Retinal pigment epithelial cell (primary cell): ENCODE results near the gene BIK.

GRCh38 chr22:42892345-42893430, 35.6 kb upstream of the ARFGAP3 start:
- RRBS, result no CpG with 5 or more reads among the region's 19 CpGs

DNA sequence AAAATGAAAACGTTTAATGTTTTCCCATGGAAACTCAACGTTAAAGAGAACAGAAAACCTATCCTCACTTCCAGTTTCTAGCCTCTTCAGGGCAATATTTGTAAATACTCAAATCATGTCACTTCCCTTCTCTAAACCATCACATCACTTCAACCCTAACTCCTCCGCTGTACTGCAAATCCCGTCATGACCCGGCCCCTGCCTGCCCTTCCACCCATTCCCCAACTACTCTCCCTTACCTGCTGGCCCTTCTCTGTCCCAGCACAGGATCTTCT, 74.8 kb upstream of the ARFGAP3 start:
- RRBS, result no CpG with 5 or more reads among the region's 5 CpGs

GRCh38 chr22:43014007-43015022, 634 bp downstream of the PACSIN2 start:
- RRBS, result 1% methylated on average over 7 of the region's 76 CpGs

GRCh38 chr22:43110427-43111015, at the start of gene BIK:
TSS of gene BIK (plus strand) at chr22:43110750.
- RRBS, result under 1% methylated on average over 25 of the region's 62 CpGs

DNA sequence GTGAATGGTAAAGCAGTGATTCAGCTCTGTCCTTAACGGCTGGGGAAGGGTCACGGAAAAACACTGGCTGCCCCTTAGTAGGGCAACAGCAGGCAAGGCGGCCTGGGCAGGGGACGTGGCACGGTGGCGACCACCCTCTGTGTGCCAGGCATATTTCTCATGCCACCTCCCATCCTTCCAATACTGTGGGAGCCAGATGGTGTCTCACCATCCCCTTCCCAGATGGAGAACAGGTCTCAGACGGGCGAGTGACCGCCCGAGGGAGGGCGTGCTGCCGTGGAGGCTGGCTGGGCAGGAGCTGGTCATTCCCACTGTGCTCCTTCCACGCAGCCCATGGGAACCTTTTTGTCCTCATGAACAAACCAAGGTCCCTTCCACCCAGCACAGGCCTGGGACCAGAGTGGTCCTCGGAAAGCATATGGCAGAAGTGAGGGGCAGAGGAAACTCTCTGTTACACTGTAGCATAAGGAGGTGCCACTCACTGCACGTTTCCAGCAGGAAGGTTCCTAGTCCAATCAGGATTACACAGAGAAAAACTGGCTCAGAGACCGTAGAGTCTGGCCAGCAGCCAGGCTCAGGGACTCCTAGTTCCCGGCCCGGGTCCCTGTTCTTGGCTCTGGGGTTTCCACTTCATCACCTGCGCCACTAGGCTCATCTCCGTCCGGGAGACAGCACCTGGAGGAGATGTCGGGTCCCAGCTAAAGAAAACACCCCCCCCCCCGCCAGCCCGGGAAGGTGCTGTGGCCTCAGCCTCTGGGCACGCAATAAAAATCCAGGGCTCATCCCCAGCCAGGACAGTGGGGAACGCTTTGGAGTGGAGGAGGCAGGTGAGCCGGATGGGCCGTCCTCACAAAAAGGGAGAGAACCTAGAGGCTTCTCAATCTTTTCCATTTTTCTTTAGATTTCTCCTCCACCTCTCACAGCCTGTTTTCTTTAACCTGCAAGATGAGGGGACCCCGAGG, 1.2 kb downstream of the TTLL12 start:
- RRBS, result 9% methylated on average over 10 of the region's 29 CpGs

DNA sequence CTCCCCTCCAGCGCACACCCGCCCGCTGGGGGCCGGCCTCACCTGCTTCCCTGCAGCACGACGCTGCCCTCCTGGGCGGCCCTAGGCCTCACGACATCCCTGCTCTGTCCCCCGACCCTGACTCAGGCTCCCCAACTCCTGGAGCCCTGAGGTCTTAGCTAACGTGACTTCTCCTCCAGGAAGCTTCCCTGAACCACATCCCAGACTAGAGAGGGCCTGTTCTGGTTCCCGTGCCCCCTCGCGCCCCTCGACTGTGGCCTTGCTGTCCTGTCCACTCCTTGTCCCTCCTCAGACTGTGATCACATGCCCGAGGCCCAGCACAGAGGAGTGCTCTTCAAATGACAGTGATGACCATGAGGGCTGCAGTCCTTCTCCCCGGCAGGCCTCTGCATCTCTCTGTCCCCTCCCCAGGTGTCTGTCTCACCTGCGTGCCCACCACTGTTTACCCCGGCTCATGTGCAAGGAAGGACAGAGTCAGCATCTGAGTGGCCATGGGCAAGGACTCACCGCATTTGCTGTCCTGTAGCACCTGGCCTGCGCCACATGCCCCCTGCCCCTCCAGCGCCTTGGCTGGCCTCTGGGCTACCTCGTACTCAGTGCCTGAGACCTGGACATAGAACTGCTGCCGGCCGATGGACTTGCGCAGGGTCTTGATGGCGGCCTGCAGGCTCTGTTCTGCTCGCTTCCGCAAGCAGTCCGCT, 31.0 kb upstream of the TTLL12 start:
- RRBS, result 96% methylated on average over 3 of the region's 29 CpGs

GRCh38 chr22:43235453-43236149, 48.7 kb upstream of the TTLL12 start:
- RRBS, result no CpG with 5 or more reads among the region's 19 CpGs

DNA sequence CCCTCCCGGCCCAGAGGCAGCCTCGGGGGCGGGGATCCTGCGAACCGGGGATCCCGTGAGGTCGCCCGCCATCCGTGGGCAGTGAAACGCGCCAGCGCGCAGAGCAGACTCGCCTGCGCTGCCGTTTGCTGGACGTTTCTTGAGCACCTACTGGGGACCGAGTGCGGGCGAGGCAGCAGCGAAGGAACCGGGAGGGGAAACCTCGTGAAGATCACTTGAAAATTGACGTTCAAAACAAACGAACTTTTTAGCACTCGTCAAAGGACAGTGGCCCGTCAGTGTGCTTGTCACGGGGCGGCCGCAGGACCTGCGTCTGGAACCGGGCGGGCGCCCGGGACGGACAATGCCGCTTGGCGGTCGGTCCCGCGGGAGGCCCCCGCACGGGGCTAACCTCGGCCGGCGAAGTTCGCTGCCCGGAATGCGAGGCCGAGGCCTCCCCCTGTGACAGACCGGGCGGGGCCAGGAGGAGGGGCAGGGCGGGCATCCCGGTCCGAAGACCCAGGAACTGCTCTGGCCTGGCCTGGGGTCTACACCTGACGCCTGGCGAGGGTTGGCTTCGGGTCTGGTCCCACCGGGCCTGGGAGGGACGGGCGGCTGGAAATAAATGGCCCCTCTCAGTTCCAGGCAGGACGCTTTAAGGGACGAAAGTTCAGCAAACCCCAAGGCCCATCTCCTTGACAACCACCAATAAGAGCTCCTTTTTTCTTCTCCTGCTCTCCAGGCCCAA, 678 bp upstream of the SCUBE1 start:
- RRBS, result 8% methylated on average over 24 of the region's 63 CpGs

DNA sequence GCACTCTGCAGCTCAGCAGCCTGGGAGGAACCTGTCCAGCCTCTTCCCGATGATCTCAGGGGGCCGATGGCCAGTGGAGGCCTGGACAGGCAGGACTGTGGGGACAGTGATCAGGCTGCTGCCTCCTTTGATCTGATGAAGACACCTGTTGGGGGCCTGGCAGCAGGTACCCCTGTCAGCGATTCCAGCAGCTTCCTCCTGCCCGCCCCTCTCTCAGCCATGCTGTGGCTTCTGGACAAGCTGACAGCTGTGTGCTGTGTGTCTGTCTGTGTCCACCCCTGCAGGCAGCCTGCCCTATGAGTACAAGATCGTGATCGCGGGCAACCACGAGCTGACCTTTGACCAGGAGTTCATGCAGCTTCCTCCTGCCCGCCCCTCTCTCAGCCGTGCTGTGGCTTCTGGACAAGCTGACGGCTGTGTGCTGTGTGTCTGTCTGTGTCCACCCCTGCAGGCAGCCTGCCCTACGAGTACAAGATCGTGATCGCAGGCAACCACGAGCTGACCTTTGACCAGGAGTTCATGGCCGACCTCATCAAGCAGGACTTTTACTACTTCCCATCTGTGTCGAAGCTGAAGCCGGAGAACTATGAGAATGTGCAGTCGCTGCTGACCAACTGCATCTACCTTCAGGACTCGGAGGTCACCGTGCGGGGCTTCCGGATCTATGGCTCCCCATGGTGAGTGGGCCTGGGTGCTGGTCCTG, 62.6 kb downstream of the MPPED1 start:
- RRBS, result 93% methylated on average over 6 of the region's 23 CpGs

DNA sequence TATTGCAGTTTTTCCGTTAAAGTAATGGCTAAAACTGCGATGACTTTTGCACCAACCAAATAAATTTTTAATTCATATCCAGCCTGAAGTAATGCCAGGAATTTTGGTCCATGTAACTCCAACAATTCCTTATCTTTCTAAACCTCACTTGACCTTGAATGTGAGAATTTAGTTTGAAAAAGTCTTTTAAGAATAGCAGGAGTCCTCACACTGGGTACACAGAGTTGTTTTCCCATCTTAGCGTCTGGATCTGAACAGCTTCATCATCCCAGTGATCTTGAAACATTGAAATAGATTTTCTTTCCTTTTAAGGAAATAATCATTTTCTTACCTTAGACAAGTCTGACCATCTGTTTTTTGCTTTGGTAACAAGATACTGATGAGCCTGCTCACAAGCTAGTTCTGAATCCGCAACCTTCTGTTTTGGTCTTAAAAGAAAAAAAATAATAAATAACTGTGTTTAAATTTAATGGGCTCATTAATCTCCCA, 196.6 kb downstream of the EFCAB6 start:
- RRBS, result no CpG with 5 or more reads among the region's 4 CpGs

GRCh38 chr22:43823395-43824160, 11.5 kb upstream of the EFCAB6 start:
- RRBS, result no CpG with 5 or more reads among the region's 17 CpGs

DNA sequence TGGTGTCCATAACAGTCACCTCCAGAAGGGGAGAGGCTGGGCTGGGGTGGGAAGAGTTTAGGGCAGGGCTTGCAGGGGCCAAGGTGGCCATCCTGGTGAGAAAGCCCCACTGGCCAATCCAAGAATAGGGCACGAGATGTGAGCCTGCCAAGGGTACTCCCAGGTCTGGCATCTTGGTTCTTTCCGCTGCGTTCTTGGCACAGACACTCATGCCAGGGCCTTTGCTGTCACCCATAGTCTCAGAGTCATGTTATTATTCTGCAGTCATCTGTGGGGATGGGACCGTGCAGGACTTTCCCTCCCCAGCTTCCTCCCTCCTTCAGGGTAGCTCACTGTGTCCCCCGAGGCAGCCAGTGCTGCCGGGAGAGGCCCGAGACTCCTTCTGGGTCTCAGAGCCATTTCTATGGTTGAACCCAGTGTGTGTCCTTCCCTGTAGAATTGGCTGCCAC, 60.3 kb downstream of the PARVB start:
- RRBS, result no CpG with 5 or more reads among the region's 7 CpGs

DNA sequence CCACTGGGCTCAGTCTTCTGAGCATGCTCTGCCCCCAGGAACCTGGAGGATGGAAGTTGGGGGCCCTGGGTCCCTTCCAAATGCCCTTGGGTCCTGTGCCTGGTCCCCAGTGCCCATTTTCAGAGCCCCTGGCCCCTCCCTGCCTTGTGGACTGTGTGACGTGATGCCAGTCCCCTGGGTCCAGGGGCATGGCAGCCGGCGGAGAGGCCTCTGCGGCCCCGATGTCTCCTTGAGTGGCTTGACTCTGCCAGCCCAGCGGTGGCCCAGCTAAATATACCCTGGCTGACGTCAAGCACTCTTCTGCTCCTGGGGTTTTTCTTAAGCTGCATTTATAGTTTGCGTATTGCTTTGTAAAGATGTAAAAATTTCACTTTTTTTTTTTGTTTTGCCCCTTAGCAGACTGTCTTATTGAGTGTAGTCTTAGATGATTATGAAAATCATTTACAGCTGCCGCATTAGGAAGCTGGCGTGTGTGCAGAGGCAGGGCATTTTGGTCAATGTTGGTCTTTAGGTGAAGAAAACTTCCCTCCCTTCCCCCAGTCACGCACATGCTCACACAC, 35.1 kb upstream of the PARVG start:
- RRBS, result no CpG with 5 or more reads among the region's 11 CpGs

- RRBS, result no CpG with 5 or more reads among the region's 24 CpGs
Measured at GRCh38 chr22:44337557-44338142, 24.9 kb upstream of the SHISAL1 start.

DNA sequence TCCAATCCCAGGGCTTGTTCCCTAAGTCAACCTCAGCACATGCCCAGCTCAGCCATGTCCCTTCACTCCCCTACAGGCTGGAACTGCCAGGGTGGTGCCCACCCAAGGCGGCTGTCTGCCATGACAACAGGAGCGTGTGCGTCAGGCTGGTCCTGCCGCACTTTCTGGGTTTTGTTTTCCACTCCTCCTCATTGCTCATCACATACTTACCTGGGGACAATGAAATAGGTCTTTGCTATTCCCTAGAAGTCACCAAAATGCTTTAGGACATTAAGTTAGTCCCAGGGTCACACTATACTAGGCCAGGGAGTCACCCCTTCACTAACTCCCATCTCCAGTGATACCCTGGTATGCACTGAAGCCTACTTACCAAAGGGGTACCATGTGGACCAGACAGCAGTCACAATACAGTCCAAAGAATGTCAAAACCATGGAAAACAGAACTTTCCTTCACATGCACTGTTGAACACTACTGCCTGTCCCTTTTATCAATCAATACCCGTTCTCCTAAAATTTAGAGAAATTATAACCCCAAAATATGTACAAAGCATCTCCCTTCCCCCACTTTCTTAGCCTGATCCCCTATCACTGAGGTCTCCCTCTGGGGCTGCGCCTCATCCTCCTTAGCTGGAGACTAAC, 4.2 kb downstream of the RTL6 start:
- RRBS, result no CpG with 5 or more reads among the region's 6 CpGs

- RRBS, result no CpG with 5 or more reads among the region's 31 CpGs
Measured at GRCh38 chr22:44595655-44596649, 97.9 kb upstream of the RTL6 start.

- RRBS, result no CpG with 5 or more reads among the region's 5 CpGs
Measured at GRCh38 chr22:44609359-44609563, 92.7 kb upstream of the PRR5 start.

- RRBS, result no CpG with 5 or more reads among the region's 27 CpGs
Measured at GRCh38 chr22:44753339-44754346, 1.3 kb downstream of the ARHGAP8 start.

DNA sequence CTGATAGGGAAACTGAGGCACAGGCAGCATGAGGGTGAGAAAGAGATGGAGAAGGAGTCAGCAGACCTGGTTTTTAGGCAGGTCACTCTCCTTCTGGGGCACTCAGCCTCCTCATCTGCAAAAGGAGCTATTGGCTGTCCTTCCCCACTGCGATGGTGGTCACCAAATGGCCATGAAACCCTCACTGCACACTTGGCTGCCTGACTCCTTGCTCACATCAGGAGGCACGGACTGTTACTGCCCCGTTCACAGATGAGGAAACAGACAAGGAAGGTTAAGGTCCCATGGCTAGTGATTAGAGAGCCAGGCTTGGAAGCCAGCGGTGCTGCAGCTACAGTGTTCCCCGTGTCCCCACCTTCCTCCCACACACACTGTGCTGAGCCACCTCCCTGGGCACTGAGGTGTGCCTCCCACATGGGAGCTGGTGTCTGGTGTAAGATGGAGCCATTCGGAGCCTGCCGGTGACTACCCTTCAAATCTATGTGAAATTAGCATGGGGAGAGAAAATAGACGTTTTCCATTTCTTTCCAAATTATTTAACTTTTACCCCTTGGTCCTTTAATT, 2.6 kb downstream of the ARHGAP8 start:
- RRBS, result no CpG with 5 or more reads among the region's 8 CpGs

- RRBS, result no CpG with 5 or more reads among the region's 8 CpGs
Measured at GRCh38 chr22:44987502-44987998, 22.3 kb downstream of the PHF21B start.